Measurements from ENCODE around the genes CTF1 and TP53TG3F.

DNA sequence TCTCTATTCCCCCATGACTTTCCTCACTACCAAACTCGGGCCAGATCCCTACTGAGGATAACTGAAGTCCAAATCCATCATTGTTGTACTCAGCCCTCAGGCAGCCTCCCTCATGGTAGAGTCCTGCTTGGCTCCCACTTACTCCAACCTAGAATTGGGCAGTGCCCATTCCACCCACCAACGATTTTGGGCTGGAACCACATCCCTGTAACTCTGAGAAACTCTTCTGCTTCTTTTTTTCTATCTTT lies 1.2 kb downstream of the PRR14 start:
- PRO-cap, 2 experiments = no peak in any of the 2 experiments

DNA sequence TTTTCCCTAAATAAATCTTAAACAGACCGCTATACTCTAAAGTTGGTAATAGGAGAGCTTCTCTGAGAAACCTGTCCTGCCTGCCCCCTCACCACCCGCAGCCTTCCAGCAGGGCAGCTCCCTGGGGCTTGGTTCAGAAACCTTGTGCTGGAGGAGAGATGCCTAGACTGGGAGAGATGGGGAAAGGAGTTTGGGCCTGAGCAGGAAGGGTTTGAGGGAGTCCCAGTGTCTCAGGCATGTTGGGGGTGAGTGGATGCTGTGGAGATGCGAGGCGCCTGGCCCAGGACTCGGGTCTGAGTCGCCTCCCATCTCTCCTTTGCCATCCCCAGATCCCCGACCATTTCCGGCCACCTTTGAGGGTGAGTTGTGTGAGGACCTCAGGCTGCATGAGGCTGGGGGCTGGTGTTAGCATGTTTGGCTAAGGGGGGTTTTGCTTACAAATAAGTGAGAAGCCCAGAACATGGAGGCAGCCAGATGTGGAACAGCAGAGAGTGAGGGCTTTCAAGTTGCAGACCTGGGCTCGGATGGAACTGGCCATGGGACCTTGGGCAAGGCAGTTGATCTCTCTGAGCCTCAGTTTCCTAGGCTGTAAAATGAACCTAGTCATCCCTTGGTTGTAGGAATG lies 8.1 kb downstream of the FBRS start:
- PRO-cap, 2 experiments = no peak in any of the 2 experiments

GRCh38 chr16:30768969-30769918 lies 7.1 kb downstream of the RNF40 start:
- PRO-cap, 2 experiments = peak in 1 of 2 experiments; most common plus-strand start chr16:30769271 (in 1)

GRCh38 chr16:30782510-30783000 lies 4.5 kb downstream of the ZNF629 start:
- PRO-cap, 2 experiments = no peak in any of the 2 experiments

GRCh38 chr16:30805997-30806537 lies 19.1 kb upstream of the ZNF629 start:
- PRO-cap, 2 experiments = no peak in any of the 2 experiments

GRCh38 chr16:30896368-30896943 lies at the start of gene CTF1:
Gene CTF1, plus strand, starts transcription at chr16:30896614.
- PRO-cap, 2 experiments = no peak in any of the 2 experiments

DNA sequence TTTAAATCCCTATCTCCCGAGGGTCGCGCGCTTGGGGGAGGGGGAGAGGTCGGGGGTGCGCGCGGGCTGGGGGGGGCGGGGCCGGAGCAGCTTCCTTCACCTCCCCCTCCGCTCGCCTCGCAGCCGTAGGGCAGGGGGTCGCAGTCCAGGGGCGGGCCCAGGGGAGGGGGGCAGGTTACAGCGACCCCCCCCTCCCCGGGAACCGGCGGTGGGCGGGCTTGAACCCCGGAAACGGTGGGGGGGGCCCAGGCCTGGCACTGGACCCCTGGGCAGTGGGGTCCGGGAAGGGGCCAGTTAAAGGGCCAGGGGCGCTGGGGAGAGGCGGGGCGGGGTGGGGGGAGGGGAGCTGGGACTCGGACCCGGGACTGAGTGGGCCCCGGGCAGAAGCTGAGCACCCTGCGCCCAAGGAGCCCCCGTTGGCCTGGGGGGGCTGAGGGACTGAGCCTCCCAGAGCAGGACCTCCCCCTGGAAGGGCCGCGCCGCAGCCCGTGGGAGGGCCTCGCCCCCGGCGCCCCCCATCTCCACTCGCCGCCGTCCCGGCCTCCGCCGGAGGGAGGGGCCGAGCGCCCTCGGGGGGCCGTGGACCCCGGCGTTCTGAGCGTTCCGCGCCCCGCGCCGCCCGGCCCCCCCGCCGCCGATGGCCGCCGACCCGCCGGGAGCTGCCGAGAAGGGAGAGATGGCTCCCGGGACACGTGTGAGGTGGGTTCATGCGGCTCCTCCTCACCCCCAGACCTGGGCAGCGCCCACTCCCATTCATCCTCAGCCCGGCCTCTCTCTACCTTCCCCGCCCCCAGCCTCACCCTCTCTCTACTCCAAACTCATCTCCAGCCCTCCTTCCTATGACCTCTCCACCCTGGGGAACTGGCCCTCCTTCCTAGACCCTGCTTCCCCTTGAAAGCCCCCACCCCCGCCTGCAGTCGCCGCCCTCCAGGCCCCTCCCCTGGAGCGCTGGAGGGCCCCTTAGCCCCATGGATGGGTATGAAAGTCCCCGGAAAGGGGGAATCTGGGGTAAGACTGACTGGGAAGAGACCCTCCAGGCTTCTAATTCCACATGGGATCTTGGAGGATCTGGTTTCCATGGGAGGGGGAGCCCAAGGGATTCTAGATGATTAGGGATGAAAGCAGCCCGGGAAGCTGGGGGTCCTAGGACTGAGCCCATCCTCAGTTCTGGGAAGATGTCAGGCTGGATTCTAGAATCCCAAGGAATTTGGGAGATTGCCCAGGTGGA lies 803 bp downstream of the FBXL19 start:
- PRO-cap, 2 experiments = peak in 1 of 2 experiments; most common minus-strand start position 633 of the sequence (in 1)

DNA sequence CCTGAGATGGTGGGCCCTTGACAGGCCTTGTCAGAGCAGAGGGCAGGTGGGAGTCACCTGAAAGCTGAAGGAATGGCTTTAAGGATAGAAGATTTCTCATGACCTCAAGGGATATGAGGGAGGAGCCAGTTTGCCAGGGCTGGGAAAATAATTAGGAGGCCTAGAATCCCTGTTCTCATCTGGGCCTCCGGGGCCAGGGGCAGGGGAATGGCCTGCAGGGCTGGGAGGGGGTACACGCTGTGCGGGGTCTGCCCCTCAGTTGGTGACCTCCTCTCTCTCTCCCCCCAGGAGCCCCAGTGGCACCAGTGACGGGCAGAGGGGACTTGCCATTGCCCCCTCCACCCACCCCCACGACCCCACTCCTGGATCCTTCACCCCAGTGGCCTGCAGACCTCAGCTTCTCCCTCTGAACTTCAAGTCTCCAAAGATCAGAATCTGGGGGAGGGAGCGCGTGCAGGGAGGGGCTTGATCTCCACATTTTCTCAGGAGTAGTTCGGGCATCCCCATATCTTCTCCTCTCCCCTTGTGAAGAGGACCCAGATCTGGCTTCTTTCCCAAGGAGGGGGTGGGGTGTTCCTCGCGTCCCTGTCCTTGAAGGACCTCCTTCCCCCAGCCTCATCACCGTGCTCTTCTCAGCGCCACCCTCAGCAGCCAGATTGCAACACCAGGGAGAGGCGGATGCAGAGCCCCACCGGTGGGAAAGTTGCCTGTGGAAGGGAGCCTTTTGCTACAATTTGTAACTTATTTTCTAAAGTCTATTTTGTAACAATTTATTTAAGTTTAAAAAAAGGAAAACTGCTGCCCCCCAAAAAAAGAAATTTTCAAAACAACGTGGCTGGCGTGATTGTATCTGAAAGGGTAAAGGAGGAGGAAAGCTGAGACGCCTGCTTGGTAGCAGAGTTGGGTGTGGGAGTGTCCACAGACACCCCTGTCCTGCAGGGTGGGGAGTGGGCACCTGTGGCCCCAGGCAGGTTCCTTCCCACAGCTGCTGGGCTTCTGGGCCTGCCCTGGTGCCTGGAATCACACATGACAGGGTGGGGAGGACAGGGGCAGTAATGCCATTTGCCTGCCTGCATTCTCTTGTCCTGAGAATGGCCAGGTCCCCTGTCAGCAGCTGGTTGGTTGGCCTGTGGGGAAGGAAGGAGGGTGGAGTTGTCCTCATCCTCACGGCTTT lies 5.7 kb downstream of the PRSS53 start:
- PRO-cap, 2 experiments = no peak in any of the 2 experiments

DNA sequence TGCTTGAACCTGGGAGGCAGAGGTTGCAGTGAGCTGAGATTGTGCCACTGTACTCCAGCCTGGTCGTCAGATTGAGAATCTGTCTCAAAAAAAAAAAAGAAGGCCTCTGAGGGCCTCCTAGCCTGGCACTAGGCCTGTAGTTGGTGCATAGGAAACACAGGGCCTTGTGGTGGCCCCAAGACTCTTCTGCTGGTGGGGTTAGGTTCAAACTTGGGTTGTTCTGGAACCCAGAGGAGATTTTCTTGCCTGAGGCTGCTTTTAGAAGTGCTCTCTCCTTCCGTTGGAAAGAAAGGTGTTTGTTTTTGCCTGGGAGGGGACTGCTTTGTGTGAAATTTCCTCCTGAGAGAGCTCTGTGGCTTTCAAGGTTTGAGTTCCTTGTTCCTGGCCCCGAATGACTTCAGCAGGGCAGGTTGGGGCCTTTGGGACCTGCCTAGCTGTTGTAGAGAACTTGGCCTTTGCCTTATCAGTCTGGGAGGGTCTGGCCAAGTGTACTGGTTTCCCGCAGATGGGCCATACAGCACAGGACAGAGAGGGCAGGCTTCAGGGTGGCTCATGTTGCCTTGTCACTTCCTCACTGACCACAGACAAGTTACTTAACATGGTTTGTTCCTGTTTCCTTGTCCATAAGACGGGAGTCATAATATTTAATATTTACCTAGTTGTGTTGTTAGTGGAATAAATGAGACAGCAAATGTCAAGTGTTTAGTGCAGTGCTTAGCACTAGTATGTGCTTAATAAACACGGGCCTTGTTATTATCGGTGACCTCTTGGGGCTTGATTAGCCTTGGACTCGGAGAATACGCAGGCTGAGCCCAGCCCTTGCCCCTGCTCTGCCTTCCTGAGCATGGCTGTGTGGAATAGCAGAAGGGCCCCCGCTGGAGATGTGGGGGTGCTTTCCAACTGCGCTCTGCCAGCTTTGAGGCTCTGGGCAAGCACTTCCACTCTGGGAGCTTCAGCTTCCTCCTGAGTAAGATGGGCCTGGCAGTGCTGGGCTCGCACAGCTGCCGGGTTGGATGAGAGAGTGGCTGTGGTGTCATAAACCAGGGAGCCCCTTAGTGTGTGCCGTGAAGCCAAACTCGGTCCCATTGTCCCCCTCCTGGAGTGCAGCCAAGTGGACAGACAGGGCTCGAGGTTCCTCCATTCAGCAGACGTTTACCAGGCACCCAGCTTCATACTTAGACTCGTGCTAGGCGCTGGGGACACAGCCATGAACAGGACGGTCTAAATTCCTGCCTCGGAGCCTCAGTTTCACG lies 6.6 kb downstream of the PRSS8 start:
- PRO-cap, 2 experiments = peak in 2 of 2 experiments; most common plus-strand start position 466 of the sequence (in 2); most common minus-strand start position 393 of the sequence (in 2)

GRCh38 chr16:31198410-31199173 lies 4.0 kb downstream of the PYCARD start:
- PRO-cap, 2 experiments = peak in 2 of 2 experiments; most common plus-strand start chr16:31198951 (in 1)

DNA sequence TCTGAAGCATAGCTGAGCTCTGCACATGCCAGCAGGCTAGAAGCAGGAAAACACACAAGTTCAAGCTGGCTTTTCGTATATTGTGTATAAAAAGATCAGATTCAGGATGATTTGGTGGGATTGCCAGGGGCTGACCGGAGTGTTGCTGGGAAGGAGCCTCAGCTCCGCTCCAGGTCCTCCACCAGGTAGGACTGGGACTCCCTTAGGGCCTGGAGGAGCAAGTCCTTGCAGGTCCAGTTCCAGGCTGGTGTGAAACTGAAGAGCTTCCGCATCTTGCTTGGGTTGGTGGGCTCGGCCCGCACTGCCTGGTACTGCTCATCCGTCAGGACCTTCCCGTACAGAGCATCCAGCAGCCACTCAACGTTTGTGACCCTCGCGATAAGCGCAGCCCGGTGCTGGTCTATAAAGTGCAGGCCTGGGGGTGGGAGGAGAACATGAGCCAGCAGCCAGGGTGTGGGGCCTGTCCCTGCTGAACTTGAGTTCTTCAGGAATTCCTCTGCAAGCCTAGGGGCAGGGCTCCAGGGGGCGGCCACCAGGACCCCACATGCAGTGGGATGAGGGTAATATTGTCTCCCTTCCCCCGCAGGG lies 1.0 kb downstream of the PYCARD start:
- PRO-cap, 2 experiments = peak in 2 of 2 experiments; most common plus-strand start position 109 of the sequence (in 1)

GRCh38 chr16:31356475-31356811 lies 1.5 kb downstream of the ITGAX start:
- PRO-cap, 2 experiments = peak in 2 of 2 experiments; most common plus-strand start chr16:31356525 (in 1); most common minus-strand start chr16:31356605 (in 2)

DNA sequence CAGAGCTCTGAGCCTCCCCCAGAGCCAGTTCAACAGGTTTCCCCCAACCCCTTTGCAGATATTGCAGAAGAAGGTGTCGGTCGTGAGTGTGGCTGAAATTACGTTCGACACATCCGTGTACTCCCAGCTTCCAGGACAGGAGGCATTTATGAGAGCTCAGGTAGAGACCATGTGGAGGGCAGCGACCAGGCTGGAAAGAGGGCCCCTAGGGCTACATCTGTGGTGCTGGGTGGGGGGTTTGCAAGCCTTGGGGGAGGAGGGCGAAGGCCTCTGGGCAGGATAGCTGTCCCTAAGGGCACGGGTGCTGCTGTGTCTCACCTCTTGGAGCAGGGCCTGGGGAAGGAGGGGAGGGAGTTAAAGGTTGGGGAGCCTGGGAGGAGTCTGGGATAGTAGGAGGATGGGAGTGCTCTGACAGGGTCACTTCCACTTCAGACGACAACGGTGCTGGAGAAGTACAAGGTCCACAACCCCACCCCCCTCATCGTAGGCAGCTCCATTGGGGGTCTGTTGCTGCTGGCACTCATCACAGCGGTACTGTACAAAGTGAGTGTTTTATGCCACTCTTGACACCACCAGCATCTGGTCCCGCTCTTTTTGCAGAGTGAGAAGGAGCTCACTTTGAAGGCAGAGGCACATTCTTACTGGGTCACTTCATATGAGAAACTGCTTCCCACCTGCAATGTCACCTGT lies 12.5 kb upstream of the ITGAD start:
- PRO-cap, 2 experiments = peak in 2 of 2 experiments; most common plus-strand start position 184 of the sequence (in 2)

GRCh38 chr16:31384019-31384497 lies 9.1 kb upstream of the ITGAD start:
- PRO-cap, 2 experiments = peak in 2 of 2 experiments; most common plus-strand start chr16:31384382 (in 2)

GRCh38 chr16:31457747-31458402 lies 1.4 kb upstream of the ARMC5 start:
- PRO-cap, 2 experiments = peak in 2 of 2 experiments; most common plus-strand start chr16:31458311 (in 2); most common minus-strand start chr16:31458137 (in 1)

- PRO-cap, 2 experiments = peak in 2 of 2 experiments; most common plus-strand start chr16:31459935 (in 1); most common minus-strand start chr16:31459680 (in 2)
Observed at GRCh38 chr16:31459564-31460381, 472 bp downstream of the ARMC5 start.

- PRO-cap, 2 experiments = no peak in any of the 2 experiments
Observed at GRCh38 chr16:31708112-31708510, 4.9 kb upstream of the KRBOX5 start.

DNA sequence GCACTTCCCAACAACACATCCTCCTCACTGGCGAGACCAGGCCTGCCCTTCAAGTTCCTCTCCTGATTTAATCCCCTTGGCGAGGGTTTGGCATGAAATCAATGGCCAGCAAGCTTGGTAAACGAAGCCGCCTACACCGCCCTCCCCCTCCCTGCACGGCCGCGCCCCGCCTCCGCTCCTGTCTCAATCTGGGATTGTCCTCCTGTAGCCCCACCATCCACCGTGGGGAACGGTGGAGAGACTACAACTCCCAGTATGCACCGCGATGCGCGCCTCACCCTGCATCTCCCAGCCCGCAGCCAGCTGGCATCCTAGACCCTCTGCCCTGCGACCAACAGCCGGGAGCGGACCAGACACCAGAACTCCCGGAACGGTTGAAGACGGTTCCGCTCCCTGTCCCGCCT lies at the start of gene TP53TG3F:
TSS of gene TP53TG3F (plus strand) at position 198 of the 404 bp plus-strand sequence.
- PRO-cap, 2 experiments = no peak in any of the 2 experiments

- PRO-cap, 2 experiments = no peak in any of the 2 experiments
Observed at GRCh38 chr16:35207716-35208188, 1748.3 kb downstream of the TP53TG3F start.

DNA sequence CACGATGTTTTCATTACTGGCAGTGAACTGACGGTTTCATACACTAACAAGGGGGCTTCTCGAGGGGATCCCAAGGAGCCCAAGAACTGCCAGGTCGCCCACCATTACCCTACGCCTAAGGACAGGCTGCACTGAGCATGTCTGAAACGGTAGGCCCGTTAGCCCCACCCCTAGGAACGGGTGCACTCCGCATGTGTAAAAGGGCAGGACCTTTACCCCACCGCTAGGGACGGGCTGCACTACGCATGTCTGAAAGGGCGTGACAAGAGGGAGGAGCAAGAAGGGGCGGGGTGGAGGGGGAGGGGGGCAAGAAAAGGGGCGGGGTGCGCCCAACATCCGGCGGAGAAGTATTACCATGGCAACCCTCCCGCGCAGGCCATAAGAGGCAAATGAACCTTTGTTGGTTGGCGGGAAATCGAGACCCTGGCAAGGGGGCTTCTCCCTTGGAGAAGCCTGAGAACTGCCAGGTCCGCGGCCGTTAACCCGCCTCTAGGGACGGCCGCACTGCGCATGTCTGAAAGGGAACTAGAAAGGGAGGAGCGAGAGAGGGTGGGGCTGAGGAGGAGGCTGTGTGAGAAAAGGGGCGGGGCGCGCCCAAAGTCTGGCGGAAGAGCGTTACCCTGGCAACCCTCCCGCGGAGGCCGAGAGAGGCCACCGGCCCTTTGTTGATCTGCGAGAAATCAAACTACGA lies 2046.7 kb downstream of the TP53TG3F start:
- PRO-cap, 2 experiments = no peak in any of the 2 experiments

Data from monocyte (primary cell).